Aorta (tissue), 1 donor: ENCODE measurements around a stretch of chr15.

GRCh38 chr15:101961408-101961732 lies 149.4 kb downstream of the OR4F15 start:
- PRO-cap = no peak

GRCh38 chr15:101961878-101962469 lies 150.0 kb downstream of the OR4F15 start:
- PRO-cap = no peak